SUDHL5 (cell line): ENCODE measurements around a stretch of chr6.

GRCh38 chr6:5892057-5892796 is 114.5 kb downstream of the NRN1 start:
- PRO-cap = unidirectional peak, minus-strand start at chr6:5892290

DNA sequence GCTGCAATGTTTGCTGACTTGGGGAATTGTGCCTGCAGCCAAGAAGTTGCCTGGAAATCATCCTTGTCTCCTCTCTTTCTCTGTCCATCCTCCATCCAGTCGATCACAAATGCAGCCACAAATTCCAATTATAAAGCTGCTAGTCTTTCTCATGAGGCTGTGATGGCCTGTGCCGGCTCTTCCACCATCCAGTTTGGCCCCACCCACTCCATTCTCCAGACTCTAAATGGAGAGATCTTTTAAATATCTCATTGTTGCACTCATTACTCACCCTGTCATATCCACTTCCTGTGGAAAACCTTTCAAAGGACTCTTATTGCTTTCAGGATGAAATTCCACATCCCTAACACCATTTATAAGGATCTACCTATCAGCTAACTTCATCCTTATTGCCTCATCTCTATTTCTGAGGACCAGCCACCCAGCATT is 70.6 kb downstream of the NRN1 start:
- PRO-cap = no peak

DNA sequence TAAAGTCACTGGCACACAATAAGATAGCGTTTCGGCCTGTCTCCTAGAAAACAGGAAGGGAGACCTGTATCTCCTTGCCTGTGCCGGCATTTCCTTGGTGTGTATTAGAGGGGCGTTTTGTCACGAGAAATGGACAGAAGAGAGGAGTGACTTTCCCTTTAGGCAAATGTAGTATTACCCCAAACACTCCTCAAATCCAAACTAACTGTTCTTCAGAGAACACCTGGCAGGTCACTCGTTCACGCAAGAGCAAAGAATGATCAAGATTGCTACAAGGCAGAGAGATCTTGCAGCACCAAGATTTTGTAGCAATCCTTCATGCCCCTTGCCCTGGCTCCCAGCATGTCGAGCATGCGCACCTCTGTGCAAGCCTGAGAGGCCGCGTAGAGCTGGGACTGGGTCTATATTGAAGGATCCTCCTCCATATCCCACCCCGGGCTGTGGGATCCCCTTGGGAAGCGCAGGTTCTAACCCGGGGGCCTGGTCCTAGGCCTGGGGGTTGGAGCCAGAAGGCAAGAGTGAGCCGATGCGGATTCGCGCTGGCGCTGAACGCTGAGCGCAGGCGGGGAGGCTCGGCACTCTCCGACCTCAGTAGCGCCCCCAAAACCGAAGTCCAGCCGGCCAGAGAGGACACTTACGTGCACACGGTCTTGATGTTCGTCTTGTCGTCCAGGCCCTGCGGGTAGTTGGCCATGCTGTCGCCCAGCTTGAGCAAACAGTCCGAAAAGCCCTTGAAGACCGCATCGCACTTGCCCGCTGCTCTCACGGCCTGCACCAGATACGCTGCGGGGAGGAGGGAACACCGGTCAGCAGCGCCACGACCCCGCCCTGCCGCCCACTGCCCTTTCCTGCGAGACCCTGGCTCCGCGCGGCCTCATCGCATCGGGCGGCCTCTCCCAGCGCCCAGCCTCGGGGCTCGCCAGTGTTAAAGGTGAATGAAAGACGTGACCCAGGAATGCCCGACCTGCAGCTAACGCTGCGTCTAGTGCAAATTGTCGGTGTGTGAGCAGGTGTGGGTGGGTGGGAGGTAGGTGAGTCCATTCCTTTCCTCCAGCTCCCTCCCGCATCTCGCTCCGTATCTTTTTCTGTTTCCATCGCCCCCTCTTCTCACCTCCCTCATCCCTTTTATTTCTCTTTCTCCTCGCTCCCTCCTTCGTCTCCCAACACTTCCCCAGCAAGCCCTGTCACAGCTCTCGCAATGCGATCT is 4.6 kb downstream of the NRN1 start:
- PRO-cap = no peak

DNA sequence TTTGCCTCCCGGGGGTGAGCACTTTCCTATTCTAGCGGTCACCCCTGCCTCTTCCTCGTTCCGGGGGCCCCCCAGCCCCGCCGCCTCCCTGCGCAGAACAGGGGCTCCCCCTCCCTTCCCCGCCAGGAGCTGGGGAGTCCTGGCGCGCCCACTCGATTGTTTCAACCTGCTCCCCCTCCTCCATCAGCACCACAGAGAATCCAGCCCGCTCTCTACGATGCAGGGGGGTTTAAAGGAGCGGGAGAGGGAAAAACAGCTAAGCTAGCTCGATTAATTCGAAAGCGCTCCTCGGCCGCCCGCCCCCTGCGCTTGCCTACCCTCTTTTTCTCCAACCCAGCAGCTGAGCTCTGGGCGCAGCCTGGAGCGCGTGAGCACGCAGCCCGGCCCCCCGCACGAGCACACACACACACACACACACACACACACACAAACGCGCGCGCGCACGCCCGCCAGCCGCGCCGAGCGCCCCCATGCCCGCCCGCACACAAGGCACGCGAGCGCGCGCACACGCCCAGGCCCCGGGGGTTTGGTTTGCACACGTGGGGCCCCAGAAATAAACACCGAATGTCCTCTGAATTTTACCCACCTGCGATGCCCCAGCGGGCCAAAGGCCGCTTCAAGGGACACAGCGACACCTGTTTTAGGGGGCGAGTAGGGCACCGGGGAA is 578 bp upstream of the NRN1 start:
- PRO-cap = no peak

DNA sequence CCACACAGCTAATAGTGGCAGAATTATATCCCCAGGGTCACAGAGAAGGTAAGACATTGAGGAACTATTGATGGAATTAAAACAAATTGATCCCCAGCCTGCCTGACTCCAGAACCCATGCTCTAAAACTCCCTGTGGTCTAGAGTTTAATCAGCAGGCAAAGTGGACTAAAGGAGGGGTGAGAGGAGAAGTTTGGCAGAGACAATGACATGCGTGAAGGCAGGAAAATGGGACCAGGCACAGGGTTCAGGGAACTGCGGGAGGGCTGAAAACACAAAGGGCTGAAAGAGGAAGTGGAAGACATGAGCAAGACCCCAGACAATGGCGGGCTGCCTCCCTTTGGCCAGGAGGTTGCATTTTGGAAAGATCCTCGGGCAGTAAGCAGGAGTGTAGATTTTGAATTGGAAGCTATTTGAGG is 3.1 kb downstream of the LY86 start:
- PRO-cap = no peak

DNA sequence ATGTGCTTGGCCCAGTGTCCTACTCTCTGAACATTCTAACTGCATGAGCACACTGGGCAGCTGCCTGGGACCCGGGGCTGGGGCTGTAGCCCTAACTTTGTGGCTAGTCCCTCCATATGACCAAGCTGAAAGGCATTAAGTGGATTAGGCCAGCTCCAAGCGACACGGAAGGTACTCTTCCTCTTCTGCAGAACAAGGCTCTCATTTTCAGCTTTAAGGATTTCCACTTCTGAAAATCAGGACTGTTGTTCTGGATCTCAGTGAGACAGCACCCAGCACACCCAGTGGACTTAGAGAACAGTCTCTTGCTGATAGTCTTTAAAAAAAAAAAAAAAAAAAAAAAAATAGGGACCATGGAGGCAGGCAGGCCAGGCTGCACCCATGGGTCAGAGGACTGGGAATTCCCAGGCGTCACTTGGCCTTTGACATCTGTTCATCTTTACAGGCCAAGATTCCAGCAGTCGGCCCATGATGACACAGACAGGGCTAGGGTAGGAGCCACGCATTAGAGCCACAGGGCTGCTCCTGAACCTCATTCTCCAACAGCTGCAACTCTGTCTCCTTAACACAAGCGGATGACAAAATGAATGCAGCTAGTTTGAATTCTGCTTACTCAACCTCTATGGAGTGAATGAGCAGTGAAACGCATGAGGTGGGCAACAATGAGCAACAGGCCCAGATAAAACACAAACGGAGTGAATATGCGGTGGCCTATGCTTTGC is 126.3 kb downstream of the LY86 start:
- PRO-cap = no peak

DNA sequence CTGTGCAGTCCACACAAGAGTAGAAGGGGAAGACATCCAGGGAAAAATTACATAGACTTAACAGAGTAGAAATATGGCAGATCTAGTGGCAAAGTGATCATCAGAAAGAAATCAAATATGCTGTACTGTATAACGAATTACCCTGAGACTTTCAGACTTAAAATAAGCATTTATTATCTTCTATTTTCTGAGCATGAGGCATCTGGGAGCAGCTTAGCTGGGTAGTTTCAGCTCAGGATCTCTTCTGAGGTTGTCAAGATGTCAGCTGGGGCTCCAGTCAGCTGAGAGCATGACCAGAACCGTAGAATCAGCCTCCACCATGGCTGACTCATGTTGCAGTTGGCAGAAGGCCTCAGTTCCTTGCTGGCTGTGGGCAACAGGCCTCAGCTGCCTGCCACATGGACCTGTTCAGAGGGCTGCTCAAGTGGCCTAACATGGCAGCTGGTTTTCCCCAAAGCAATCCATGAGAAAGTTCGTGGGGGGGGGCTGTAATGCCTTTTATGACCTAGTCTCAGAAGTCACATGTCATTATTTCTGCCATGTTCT is 142.2 kb downstream of the LY86 start:
- PRO-cap = no peak

- PRO-cap = no peak
Measured at GRCh38 chr6:6915689-6916241, 192.0 kb upstream of the RREB1 start.

DNA sequence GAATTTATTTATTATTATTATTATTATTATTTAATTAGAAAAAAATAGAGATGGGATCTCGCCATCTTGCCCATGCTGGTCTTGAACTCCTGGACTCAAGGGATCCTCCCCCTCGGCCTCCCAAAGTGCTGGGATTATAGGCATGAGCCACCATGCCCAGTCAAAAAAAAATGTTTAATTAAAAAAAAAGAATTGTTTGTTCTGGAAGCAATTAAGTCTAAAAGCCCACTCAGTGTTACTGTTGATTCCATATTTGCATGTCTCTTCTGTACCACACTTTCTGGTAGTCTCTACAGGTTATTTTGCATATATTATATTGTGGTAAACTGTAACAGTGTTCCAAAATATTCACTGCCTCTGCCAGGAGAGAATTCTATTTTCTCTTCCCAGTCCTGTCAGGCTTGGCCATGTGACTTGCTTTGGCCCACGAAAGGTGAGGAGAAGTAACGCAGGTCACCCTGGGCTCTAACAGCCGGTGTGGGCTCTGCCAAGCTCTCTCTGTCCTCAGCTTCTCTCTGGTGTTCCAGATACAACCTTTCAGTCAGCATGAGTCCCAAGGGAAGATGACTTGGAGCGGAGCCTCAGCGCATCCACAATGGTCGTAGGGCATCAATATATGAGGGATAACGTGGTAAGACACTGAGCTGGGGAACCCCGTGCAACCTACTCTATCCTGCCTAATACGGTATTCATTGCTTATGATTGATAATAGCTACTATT is 113.1 kb upstream of the RREB1 start:
- PRO-cap = no peak

DNA sequence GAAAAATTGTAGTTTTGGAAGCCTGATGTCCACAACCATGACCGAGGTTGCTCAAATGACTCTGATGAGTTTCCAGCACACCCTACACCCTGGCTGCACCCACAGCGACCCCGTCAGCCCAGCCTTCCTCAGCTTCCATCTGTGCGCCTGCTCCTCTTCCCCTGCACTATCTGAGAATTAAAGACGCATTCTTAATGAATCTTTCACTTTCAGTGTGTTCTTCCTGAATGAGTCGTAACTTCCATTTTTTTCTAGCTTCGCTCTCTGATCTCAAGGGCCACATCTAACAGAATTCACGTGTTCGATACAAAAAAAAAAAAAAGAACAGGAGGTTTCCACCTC is 21.3 kb upstream of the RREB1 start:
- PRO-cap = unidirectional peak, minus-strand start at position 167 of the sequence

- PRO-cap = no peak
Measured at GRCh38 chr6:7115249-7115990, 7.7 kb downstream of the RREB1 start.

GRCh38 chr6:7139648-7140499 is 32.1 kb downstream of the RREB1 start:
- PRO-cap = no peak

- PRO-cap = no peak
Measured at GRCh38 chr6:7173689-7174347, 66.1 kb downstream of the RREB1 start.

GRCh38 chr6:7201675-7202599 is 94.2 kb downstream of the RREB1 start:
- PRO-cap = no peak

GRCh38 chr6:7219157-7219867 is 93.7 kb downstream of the SSR1 start:
- PRO-cap = no peak

DNA sequence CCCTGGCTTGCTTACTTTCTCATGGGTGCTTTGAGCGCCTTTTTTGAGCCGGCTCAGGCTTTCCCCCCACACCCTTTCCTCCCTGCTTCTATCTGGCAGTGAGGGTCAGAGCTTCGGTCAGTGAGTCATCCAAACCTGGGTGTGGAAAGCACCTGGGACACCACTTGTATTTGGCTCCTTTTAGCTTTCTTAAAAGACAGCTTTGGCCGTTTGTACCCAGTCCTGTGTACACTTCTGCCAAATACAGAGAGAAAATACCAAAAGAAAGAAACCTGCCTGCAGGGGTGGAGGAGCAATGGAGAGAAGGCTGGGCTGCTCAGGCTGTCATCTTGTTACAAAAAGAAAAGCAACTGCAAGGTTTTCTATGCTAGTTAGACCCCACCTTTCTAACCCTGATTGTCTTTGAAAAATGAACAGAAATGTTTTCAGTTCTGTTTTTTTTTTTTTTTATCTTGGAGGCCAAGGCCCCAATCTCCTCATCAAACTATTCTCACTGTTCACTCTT is 76.6 kb downstream of the SSR1 start:
- PRO-cap = no peak

GRCh38 chr6:7281243-7282134 is 31.5 kb downstream of the SSR1 start:
- PRO-cap = no peak

DNA sequence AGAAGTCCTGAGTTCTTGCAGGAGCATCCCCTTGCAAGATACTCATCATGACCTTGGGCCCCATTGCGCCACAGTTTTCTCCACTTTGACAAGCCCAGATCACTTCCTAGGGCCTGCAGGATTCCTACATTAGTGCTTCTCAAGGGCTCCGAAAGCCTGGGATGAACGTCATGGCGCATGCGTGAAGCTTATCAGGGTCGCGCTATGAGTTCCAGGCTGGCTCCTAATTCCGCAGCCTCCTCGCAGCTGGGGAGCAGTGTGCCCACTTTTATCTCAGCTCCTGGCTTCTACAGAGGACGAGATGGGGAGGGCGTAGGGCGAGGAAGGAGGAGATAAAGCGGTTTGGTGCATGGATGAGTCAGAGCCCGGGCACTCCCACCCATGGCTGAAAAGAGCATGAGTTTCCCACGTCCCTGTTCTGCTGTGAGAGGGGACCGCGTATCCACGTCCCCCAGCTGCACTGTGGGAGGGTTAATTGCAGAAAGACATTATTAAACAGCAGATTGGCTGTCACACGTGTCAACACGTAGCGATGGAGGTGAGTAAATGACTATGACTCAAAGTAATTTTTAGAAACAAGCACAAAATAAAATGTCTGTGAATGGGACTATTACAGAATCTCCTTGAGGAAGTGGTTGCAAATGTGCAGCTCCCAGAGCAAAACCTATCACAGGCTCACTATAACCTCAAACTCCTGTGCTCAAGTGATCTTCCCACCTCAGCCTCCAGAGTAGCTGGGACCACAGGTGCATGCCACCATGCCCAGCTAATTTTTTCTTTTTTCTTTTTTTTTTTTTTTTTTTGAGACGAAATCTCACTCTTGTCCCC is 72.9 kb upstream of the DSP start:
- PRO-cap = no peak

GRCh38 chr6:7519453-7519791 is 22.0 kb upstream of the DSP start:
- PRO-cap = no peak

DNA sequence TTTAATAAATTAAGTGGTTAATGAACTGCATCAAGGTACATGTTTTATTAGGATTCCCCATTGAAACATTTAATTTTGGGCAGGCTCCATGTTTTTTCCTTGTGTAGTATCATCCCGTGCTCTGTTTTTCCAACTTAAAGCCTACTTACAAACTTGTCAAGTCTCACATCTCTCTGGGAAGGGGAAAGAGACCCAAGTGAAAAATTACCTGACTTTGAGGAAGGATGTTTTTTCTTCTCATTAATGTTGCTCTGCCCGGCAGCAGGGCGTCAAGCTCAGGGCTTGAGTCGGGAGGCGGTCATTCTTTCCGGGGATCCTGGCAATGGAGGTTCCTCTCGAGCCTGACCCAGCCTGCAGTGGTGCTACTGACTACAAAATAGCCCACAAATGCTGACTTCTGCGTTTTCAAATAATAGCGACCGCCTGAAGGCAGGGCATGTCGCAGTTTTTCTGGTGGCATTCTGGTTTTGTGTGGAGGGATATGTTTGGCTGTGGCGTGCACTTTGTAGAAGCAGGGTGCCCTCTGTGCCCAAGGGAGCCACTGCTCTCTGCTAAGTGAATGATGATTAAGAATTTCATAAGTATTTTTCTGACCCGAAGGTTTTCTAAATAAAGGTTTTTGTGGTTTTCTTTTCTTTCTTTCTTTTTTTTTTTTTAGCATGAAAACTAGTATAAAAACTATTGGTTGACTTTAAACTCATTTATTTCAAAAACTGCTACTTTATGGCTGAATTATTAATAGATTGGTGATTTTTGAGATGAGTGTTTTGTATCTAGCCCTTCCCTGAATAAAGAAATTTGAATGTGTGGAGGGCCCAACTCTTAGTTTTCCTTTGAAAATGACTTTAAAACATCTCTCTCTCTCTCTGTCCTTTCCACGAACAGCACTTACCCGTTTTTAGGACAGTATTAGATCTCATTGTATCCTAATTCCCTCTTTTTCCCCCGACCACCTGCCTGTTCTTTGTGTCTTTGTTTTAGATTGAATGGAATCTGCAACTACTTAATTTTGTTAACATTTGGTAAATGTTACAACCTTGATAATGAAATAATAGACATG is 2.7 kb downstream of the DSP start:
- PRO-cap = no peak